Brain (tissue), 1 donor: ENCODE measurements around the genes STRIP1, UBL4B, LAMTOR5 and KCNA10.

- RRBS: 2% methylated on average over 14 of the region's 36 CpGs
Measured at GRCh38 chr1:110034111-110034842, at the start of gene STRIP1. STRIP1 (plus strand) TSS chr1:110034624.

- RRBS: 36% methylated on average over 8 of the region's 52 CpGs
Measured at GRCh38 chr1:110067789-110068371, 2.6 kb downstream of the ALX3 start.

DNA sequence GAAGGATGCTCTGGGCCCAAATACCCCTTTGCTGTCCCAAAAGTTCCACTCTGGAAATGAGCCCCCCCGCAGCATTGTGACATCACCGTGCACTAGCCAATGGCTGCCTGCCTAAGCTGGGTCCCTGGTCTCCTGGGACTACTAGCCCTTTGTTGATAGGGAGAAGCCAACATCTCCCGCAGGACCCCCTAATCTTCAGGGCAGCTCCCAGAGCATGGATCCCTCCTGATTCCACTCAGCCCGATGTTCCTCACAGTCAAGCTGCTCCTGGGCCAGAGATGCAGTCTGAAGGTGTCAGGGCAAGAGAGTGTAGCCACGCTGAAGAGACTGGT is at the start of gene UBL4B:
UBL4B (plus strand) TSS at position 152 of the 332 bp plus-strand sequence.
- RRBS: no CpG with 5 or more reads among the region's 5 CpGs

DNA sequence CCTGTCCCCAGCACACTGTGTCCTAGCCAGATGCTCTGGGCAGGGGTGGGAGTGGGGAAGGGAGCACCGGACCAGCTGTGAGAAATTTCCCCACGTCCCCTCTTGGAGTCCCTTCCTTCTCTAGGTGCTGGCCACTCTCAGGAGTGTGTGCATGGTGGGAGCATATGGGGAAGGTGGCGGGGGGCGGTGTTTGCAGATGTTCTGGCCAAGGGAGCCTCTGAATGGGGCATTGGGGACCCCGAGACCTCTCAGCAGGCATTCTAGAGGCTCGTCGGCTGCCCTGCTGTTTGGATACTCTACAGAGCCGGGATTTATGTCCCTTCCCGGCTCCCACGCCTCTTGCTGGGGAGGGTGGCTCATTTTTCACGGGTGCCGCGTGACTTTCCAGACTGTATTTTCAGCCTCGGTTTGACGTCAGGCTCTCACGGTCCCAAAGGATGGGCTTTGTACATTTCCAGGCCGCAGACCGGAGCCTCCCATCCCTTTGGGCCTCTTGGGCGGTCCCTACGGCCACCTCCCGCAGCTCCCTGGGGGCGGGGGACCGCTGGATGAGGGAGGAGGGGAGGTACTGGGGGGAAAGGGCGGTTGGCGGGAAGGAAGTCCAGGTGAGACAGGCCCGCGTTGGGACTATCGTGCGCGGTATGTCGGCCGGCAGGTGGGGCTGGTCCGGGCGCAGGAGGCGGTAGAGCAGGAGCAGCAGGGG is 17.7 kb downstream of the UBL4B start:
- RRBS: 15% methylated on average over 3 of the region's 35 CpGs

DNA sequence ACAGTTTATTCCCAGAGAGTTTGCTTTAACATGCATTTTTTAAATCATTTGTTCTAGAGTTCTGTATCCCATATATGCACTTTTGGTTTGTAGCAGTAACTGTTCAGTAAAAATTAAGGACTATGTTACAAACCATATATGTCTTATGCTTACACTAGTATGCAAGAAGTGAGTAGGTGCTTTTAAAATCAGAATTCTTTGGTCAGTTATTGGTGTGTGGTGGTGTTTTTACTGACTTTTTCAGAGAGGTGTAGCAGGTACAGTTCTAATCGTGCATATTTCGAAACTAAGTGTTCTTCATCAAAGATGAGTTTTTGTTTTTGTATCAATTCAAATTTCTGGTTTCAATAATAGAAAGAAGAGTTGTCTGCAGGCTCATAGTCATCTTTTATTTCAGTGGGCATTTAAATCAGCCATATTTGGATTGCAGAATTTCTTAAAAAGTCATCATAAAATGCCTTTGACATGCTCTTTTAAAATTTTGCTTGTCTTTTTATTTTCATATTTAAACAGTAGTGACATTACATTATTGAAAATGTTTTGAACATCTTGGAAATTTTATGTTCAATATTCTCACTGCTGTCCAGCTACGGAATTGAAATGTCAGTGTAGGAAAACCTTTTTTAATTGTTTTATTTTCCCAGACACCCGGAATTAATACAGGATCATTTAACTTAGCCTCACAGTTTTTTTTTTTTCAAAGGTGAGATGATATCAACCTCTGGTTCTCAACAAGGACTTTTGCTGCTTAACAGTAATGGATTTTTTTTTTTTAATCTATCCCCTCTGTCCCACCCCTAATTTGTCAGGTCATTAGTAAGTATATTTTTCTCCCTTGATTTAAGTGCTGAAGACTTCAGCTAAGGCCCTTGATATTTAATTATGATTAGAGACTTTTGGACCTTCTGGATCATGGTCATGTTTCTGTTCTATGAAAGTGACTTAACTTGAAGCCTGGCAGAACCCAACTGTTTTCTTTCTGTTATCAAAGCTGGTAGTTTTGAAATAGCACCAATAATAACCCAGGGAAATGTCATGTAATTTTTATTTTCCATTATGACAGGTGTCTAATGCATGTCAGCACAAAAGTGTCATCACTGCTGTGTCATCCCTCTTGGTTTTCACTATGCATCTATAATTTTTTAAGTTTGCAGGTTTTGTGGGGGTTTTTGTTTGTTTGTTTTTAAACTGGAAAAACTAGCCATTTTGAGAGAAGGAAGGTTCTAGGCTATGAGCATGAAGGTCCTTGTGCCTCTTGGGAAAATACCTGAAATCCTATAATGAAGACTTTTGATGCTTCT is 4.1 kb downstream of the RBM15 start:
- RRBS: no CpG with 5 or more reads among the region's 4 CpGs

DNA sequence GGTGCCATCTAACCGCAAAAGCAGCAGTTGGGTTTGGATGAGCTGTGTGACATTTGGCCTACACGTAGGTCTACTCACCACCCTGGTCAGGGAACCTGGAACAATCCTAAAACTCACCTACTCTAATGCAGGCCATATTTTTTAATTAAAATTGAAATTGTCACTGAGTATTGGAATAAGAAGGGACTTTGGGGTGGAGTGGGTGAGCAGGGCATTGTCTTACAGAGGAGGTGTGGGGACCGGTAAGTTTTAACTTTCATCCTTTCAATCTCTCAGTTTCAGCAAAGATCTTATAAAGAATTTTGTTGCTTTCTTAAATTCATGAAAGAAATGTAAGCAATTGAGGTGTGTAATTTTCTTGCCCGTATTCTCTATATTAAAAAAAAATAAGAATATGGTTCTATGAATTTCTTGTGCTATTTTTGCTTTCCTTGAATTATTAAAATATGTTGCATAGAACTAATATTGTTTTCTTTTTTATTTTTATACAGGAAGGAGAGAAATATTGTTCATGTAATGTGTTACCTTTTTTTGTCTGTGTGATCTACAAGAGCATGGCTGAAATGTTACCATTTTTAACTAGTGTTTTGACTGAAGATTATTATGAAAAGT is 19.1 kb downstream of the SLC16A4 start:
- RRBS: no CpG with 5 or more reads among the region's 4 CpGs

- RRBS: 3% methylated on average over 6 of the region's 81 CpGs
Measured at GRCh38 chr1:110407118-110408443, at the start of gene LAMTOR5. LAMTOR5 (minus strand) TSS chr1:110407694.

GRCh38 chr1:110519093-110519338 is at the start of gene KCNA10:
KCNA10 (minus strand) TSS chr1:110519175.
- RRBS: no CpG with 5 or more reads among the region's 2 CpGs

- RRBS: no CpG with 5 or more reads among the region's 4 CpGs
Measured at GRCh38 chr1:110875012-110875843, 2.3 kb downstream of the CD53 start.

GRCh38 chr1:110880630-110881445 is 7.9 kb downstream of the CD53 start:
- RRBS: no CpG with 5 or more reads among the region's 2 CpGs

DNA sequence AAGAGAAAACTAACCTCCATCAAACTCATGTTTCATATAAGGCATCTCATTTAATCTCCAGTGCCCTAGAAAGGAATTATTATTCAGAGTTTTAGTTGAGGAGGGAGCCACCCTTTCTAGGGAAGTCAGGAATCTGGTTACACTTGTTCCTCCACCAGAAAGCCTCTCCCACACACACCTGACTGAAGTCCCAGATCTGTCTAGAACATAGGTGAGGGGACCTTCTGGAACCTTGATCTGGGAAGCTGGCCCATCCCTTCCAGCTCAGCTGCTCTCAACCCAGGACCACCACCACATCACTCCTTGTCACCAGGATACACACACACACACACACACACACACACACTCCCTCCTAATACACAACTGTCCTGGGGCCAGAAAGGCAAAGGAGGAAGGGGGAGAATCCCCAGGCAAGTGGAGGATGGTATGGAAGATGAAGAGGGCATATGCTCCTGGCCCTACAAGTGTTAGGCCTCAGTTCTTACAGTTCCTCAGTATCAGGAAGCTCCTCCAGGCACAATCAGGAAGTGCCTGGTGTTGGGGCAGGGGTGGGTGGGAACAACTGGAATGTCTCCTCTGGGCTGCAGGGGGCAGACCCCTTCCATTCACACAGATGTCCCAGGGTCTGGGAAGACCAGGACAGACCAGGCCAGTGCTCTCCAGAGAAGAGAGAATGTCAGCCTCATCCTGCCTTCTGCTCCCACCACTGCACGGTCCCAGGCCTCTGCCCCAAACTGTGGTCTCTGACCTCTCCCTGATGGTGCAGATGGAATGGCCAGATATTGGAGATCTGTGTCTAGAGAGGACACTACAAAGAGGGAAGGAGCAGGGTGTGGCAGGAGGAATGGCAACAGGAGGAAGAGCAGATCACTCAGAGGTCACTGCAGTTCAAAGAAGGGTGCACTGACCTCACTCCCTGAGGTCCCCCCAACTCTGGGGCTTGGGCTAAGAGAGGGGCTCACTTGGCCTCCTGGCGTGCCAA is 2.2 kb upstream of the DENND2D start:
- RRBS: no CpG with 5 or more reads among the region's 2 CpGs

DNA sequence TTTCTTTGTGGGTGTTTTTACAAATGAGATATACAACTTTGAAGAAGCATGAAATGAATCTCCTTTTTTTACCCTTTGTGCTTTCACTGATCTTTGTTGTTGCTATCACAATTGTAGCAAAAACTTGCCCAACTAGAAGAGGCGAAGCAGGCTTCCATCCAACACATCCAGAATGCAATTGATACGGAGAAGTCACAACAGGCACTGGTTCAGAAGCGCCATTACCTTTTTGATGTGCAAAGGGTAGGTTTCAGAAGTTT is 7.2 kb downstream of the ATP5PB start:
- RRBS: no CpG with 5 or more reads among the region's 3 CpGs

DNA sequence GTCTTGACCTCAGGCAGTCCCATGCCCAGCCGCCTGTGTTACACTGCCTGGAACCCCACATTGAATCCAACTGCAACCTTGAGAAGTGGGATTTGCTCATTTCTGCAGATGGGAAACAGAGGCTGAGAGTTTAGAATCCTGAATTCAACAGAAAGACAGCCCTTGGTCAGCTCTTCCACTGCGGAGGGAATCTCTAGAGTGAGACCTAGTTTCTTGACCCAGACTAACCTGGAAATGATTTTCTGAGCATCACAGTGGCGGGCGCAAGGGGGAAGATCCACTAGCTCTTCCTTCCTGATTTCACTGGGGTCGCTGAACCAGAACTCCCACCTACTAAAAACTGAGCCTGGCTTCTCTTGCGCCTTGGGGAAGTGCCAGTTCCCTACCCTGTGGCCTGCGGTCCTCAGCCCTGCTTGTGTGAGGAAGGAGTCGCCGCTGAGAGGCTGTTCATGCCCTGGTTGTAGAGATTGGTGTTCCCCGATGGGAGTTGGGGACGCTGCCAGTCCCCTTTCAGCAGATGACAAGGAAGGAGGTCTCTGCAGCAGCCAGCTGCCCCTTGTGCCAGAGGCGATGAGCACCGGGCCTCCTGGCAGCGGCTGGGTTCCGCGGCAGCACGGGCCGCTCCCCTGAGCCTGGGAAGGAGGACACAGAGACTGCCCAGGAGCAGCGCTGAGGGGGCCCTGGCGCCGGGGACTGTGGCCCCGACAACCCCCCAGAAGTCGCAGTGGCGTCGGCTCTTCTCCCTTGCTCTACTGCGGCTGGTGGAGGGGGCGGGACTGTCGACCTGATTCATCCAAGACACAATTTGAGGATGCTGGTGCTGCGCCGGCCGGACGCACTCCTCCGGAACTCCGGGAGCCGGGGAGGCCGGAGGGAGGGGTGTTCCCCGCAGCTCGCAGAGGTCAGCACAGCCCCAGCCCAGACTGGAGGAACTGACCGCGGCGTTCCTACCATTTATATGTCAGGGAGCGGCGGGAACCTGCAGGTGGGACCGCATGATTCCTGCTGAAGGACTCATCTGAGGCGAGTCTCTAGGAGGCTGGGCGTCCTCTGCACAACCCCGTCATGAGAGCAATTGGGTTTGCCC is 11.9 kb upstream of the ADORA3 start:
- RRBS: 18% methylated on average over 7 of the region's 47 CpGs

- RRBS: no CpG with 5 or more reads among the region's 4 CpGs
Measured at GRCh38 chr1:111603823-111604436, 15.7 kb upstream of the RAP1A start.

DNA sequence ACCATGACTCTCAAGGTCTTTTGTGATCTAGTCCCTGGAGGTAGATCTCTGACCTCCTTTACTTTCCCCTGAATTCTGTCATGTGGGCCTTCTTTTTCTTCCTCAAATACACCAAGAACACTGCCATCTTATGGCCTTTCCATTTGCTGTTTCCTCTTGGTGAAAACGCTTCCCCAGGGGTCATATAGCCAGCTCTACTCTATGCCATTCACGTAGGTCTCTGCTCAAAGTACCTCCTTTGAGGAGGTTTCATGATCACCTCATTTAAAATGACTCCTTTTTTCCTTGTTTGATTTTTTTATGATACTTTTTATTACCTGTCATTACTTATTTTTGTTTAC is 2.7 kb downstream of the DDX20 start:
- RRBS: no CpG with 5 or more reads among the region's 2 CpGs

GRCh38 chr1:111920121-111921137 is 69.0 kb downstream of the KCND3 start:
- RRBS: no CpG with 5 or more reads among the region's 11 CpGs

DNA sequence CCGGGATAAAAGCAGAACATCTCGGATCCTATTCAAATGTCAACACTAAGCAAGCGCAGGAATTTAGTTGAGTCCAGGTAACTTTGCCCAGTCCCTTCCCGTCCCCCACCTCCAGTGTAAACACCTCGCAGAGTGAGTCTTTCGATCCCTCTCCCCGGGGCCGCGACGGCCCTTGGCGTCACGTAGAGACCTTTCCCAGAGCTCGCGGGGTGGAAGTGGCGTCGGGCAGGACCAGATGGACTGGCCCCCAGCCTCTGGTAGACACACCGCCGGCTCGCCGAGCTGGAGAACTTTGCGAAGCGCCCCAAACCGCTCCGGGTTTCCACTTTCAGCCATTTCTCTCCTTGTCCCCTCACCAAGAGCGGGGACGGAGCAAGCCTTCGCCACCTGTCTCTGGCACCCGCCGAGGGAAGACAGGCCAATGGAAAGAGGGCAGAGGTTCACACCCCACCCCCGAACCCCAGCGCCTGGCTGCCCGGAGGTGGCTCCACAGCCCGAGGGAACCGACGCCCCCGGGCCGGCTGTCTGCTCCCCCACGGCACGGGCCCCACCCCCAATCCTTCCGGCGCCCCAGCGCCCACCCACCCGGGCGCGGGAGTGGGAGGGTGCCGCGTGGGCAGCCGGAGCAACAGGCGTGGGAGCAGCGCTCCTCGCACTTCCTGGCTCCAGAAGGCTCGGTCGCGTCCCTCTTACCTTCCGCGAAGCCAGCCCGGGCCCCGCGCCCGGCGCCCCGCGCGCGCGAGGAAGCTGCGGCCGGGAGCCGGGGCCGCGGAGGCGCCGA is 466 bp downstream of the KCND3 start:
- RRBS: 2% methylated on average over 30 of the region's 73 CpGs

DNA sequence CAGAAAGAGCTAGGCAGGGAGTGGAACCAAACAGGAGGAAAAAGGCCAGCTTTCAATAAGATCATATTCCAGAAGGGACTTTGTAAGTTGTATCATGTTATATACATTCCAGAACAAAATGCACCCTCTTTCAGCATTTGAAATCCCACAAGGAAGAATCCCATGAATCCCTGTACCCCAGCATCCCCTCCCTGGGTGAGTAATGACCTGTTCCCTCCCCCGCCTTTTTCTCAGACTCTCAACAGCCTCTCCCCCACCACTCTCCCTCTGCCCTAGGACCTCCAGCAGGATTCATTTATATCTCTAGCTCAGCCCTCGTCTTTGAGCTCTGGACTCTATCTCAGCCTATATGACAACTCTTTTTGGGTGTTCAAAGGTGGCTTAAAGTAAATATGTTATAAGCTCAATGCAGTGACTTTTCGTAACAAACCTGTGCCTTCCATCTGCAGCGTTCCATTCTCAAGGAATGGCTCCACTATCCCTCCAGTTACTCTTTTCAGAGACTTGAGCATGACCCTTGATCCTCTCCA is 80.2 kb upstream of the KCND3 start:
- RRBS: no CpG with 5 or more reads among the region's 4 CpGs

DNA sequence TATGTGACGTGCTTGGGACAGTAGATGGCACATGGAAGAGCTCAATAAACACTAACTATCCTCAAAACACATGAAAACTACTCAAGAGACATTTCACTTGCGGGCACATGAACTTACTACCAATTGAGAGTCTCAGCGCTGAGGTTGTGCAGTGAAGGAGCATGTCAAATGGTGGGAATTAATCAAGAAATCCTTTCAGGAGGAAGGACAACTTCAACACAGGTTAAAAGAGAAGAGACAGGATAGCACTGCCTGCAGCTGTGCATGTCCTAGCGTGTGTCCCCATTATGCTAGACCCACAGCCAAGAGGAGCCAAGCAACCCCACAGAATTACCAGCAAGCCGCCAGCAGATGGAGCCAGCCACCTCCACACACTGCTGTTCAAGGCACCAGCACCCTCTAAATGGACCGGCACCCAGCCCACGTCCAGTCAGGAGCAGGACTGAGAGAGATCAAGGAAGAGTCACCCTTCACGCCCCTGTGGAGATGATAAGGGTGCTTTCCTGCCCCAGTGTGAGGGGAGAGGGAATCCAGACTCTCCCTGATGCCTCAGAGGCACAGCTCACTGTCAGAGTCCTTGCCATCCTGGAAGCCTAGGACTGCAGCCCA is 37.3 kb upstream of the CTTNBP2NL start:
- RRBS: no CpG with 5 or more reads among the region's 8 CpGs

GRCh38 chr1:112454295-112454771 is 54.4 kb upstream of the WNT2B start:
- RRBS: no CpG with 5 or more reads among the region's 3 CpGs